Mesangial cell (primary cell): ENCODE measurements around the gene ACTR1B.

DNA sequence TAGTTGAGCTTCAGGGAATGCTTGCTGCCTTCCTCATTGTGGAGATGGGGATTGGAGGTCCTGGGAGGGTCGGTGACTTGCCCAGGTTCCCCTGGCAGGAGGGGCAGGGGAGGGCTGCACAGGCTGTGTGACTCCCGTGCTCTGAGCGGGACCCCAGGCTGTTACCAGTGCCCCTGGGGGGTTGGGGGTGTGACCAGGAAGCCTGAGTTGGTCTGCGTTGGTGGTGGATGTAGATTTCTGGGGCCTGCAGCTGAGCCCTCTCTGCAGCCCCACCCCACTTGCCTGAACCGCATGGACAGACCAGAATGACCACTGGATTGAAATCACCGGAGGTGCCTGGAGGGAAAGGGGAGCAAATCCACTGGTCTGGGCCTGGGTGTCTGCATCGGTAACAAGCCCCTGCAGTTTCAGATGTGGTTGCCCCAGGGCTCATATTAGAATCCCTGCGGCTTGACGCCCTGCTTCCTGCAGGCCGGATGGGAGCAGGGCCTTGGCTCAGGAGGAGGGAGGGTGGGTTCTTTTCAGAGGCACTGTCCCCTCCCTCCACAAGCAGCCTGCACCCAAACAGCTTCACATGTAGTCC is 16.4 kb downstream of the ARID5A start:
- RAMPAGE, long total RNA, result no peak

DNA sequence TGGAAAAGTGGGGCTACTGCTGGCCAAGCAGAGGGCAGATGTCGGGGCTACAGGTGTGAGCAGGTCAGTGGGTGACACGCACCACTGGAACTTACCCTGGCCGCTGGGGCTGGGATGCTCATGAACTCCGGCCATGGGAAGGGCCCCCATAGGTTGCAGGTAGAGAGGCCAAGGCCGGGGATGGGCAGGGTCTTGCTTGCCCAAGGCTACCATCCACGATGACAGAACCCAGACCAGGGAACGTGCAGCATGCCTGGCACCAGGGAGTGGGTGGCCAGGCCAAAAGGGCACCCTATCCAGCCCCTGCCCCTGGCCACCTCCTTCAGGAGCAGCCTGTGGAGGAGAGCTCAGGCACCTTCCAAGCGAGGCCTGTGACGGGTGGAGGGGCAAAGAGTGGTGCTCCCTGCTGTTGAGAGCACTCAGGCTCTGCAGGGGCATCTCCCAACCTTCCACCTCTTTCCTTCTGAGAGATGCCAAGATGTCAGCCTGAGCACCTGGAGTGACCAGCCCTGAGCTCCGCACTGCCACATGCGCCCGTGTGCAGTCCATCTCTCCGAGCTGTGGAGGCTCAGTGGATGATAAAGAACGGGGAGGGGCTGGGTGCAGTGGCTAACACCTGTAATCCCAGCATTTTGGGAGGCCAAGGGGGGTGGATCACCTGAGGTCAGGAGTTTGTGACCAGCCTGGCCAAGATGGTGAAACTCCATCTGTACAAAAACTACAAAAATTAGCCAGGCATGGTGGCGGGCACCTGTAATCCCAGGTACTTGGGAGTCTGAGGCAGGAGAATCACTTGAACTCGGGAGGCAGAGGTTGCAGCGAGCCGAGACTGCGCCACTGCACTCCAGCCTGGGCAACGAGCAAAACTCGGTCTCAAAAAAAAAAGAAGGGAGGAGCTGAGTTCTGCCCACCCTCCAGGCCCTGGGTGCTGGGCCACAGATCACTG is 17.1 kb downstream of the ARID5A start:
- RAMPAGE, long total RNA, result no peak

- RAMPAGE, long total RNA, result no peak
Observed at GRCh38 chr2:96593856-96594444, 44.2 kb downstream of the KANSL3 start.

DNA sequence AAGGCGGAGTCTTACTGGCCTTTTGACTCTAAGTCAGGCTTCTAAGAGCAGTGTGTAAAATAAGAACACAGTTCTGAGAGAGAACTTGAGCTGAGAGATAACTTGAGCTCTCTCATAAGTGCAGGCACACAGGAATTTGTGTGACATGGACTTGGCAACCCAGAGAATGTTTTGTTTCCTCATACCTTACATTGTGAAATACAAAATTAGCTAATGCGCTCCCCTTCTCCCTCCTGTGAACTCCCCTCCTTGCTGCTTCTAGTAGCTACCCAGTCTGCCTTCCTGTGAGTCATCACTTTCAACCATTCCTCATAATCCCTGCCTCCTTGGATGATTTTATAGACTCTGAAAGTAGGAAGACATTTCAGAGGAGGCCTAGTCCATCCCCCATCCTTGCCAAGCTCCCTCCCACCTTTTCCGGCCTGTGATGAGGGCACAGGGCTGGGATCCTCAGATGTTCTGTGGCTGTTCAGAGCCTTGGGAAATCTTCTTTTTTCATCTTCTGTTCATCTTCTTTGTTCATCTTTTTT is 22.6 kb downstream of the FER1L5 start:
- RAMPAGE, long total RNA, result no peak

GRCh38 chr2:96714144-96714968 is 25.5 kb downstream of the LMAN2L start:
- RAMPAGE, long total RNA, result no peak

GRCh38 chr2:96766522-96766777 is 5.7 kb downstream of the CNNM4 start:
- RAMPAGE, long total RNA, result no peak

GRCh38 chr2:96806368-96807453 is 9.4 kb upstream of the CNNM3 start:
- RAMPAGE, long total RNA, result no peak

GRCh38 chr2:96842299-96843251 is 1.2 kb downstream of the ANKRD23 start:
- RAMPAGE, long total RNA, result no peak

DNA sequence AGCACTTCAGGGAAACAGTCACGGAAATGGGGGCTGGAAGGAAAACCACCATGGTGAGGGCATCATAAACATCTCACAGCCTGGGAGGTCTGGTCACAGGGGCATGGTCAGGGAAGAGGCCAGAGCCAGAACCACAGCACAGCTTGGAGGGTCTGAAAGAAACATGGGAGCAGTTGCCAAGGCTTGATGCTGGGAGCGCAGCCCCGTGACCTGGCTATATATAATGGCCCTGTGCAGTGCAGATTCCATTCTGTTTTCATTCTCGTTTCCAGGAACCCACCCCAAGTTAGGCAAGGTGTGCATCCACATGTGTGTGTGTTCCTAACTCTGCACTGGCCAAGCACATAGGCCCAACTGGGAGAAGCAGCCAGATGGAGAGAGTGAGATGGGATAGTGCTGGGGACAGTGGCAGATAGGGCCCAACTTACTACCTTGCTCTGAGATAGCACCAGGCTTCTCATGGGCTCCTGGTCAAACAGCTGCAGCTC is 5.5 kb upstream of the ANKRD39 start:
- RAMPAGE, long total RNA, result no peak

GRCh38 chr2:96894874-96896089 is 25.4 kb upstream of the SEMA4C start:
- RAMPAGE, long total RNA, result no peak

DNA sequence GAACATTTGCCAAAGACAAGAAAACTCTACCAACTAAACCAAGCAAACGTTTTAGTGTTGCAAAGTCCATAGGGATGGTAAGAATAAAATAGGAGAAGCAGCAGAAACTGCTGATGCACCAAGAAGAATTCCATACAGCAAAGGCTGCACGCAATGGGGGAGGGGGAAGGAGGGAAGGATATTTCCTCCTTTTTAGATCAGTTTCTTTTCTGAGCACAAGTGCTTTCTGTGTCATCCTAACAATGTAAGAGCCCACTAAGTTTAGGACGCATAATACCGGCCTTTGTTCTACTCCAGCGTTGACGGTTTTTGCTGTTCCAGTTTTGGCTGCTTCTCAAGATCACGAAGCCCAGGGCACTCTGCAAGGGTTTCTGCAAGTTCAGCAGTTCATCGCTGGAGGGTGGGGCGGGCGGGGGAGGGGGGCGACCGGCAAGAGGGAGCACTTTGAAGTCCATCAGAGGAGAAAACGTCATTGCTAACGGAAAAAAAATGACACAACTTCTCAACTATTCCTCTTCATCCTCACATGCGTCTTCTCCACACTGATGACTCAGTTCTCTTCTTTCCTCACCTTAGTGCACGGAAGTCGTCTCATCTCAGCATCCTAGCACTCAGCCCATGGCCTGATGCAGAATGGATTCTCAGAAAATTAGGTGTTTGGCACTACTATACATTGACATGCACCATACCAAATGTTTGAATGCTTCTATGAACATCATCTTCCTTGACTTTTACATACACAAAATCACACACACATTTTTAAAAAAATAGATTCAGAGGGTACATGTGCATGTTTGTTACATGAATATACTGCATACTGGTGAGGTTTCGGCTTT is 8.6 kb downstream of the FAM178B start:
- RAMPAGE, long total RNA, result no peak

GRCh38 chr2:97190767-97191376 is 77.9 kb downstream of the ANKRD36 start:
- RAMPAGE, long total RNA, result no peak

GRCh38 chr2:97360181-97360485 is 229.5 kb downstream of the ANKRD36B start:
- RAMPAGE, long total RNA, result no peak

DNA sequence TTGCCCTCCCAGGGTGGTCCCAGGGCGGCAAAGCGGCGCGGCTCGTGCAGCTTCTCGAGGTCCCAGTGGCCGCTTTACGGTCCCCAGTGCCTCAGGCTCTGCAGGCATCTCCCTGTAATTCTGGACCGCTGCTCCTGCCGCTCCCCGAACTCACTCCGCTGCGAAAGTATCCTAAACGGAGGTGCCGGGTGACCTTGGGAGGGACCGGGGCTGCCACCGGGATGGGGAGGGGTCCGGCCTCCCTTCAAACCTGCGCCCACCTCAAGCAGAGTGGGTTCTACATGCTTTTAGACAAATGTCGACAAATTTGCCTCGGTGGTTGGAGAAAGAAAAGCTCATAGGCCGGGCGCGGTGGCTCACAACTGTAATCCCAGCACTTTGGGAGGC is 357 bp downstream of the COX5B start:
- RAMPAGE, long total RNA, result no peak

DNA sequence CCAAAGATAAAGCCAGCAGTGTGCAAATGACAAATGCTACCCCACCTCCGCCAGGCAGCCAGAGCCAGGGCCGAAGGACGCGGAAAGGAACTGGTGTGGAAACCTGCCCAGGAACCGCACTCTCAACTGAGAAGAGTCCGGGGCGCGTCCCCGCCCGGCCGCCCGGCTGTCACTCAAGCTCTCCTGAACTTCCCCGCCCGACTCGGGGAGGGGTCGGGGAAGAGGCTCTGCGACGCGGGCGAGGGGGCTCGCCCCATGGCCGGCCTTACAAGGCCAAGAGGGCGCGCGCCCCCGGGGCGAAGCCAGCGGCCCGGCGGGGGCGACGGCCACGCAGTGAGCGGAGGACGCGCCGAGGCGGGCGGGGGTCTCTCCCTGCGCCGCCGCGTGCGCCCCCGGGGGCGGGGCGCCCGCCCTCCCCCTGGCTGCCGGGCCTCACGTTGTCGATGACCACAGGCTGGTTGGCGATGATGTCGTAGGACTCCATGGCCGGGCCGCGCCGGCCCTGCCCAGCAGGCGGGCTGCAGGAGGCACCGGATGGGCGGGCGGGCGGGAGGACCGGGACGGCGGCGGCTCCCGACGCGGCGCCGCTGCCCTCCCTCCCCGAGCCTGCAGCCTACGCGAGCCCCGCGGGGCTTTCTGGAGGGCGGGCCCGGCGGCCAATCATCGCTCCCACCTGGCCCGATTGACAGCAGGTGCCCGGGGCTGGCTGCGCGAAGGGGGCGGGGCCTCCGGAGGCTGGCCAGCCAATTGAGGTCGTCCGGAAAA is at the start of gene ACTR1B:
ACTR1B (minus strand) TSS at position 638 of the 765 bp plus-strand sequence.
- RAMPAGE, long total RNA, result no peak

DNA sequence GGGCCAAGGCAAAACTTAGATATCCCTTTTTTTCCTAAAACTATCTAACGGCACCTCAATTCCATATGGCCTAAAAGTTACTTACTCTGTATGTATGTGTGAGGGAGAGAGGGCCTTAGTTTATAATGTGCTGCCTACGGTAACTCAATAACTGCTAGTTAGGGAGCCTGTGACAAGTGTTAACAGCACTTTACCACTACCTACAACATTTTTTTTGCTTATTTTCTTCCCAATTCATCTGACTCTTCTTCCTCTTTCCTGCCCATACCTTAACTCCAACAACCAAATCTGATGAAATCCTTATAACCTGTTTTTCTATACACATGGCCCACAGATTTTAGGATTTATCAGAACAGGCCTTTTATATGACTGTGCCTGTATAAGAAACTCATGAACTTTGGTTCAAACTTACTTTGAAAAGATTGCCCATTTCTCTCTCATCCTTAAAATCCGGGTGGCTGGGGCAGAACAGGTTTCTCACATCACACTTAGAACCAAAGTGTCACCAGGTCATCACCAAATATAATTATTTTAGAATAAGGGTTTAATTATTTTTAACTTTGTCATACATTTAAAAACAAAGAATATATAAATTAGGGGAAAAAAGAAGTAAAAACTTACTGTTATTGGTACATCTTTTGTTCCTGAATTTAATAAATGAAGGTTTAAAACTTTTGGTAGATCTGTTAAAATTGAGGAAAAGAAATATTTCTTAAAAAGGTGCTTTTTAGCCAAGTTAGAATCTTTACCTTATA is 119.5 kb downstream of the ZAP70 start:
- RAMPAGE, long total RNA, result no peak

DNA sequence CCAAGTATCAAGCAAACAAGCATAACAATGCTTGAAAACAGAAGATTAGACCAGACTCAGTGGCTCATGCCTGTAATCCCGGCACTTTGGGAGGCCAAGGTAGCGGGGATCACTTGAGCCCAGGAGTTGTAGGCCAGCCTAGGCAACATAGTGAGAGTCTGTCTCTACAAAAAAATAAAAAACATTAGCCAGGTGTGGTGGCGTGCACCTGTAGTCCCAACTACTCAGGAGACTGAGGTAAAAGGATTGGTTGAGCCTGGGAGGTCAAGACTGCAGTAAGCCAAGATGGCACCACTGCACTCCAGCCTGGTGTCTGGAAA is 125.6 kb downstream of the ZAP70 start:
- RAMPAGE, long total RNA, result no peak

DNA sequence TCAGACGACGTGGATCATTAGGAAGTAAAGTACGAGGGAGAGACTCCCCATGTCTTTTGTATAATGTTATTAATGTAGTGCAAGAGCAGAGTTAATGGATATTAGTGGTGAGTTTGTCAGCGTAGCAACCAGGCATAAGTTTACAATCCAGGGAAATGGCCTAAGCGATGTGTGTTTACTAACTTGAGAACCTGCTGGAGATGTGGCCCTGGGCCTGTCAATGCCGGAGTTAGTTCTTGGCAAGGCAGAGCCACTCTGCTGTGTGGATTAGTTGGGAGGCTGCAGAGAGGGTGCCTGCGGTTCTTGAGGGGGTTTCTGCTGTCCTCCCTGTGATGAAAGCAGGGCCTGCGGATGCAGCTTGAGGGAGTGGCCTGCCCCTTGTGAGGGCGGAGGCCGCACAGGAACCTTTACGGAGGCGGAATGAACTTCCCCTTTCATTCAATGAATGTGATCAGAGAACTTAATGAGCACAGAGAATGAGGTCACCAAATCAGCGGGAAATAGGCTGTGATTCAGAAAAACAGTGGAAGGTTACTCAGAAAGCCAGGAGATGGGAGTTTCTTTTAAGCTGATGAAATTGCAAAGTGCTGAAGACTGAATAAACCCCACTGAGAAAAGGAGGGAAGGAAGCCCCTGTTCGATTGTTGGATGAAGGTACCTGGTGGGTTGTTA is 47.2 kb downstream of the VWA3B start:
- RAMPAGE, long total RNA, result no peak

DNA sequence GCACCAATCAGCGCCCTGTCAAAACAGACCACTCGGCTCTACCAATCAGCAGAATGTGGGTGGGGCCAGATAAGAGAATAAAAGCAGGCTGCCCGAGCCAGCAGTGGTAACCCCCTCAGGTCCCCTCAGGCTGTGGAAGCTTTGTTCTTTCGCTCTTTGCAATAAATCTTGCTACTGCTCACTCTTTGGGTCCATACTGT is 52.7 kb downstream of the VWA3B start:
- RAMPAGE, long total RNA, result no peak

DNA sequence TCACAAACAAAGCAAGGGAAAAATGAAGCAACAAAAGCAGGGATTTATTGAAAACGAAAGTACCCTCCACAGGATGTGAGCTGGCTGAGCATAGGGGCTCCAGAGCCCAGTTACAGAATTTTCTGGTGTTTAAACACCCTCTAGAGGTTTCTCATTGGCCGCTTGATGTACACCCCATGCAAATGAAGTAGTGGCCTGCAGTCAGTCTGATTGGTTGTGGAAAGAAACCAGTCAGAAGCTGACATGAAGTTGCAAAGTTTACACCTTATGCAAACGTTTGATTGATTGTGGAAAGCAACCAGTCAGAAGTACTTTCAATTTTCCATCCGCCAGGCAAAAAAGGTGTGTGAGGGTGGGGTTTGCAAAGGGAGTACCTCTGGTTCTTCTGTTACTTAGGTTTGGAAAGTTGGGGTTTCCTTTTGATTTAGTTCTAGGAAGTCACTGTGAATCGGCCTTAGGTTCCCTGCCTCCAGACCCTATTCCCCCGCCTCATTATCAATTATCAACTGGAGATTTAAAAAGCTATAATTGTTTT is 62.4 kb downstream of the VWA3B start:
- RAMPAGE, long total RNA, result no peak